REH cell (cell line): ENCODE measurements around a stretch of chr20.

DNA sequence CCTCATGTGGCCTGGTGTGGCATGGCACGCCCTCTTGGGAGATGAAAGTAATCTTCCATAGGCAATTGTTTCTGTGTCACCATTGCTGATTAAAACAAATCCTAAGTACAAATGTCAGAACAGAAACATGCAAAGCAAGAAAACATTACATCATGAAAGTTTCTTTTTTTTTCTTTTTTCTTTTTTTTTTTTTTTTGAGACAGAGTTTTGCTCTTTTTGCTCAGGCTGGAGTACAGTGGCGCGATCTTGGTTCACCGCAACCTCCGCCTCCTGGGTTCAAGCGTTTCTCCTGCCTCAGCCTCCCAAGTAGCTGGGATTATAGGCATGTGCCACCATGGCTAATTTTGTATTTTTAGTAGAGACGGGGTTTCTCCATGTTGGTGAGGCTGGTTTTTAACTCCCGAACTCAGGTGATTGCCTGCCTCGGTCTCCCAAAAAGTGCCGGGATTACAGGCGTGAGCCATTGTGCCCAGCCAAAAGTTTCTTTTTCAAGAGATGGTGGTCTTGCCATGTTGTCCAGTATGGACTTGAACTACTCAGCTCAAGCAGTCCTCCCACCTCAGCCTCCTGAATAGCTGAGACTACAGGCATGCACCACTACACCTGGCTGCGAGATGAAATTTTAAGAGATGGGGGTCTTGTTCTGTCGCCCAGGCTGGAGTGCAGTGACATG lies 8.8 kb upstream of the CRLS1 start:
- PRO-cap = no peak

- PRO-cap = no peak
Observed at GRCh38 chr20:6492436-6493048, 274.9 kb upstream of the BMP2 start.

- PRO-cap = no peak
Observed at GRCh38 chr20:6746934-6747459, 20.5 kb upstream of the BMP2 start.

- PRO-cap = no peak
Observed at GRCh38 chr20:6770901-6771500, 3.5 kb downstream of the BMP2 start.

DNA sequence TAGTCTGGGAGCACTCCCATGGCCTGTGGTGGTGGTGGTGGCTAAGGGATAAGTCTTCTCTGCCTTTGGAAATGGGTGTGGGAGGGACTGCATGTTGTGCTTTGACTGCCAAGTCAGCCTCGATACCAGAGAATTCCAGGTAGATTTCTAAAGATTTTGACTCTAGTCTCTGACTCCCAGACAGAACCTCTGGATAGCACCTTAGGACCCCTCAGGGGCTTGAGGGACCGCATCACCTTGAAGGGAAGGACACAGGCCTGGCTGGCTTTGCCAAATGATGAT lies 329.4 kb downstream of the BMP2 start:
- PRO-cap = no peak

DNA sequence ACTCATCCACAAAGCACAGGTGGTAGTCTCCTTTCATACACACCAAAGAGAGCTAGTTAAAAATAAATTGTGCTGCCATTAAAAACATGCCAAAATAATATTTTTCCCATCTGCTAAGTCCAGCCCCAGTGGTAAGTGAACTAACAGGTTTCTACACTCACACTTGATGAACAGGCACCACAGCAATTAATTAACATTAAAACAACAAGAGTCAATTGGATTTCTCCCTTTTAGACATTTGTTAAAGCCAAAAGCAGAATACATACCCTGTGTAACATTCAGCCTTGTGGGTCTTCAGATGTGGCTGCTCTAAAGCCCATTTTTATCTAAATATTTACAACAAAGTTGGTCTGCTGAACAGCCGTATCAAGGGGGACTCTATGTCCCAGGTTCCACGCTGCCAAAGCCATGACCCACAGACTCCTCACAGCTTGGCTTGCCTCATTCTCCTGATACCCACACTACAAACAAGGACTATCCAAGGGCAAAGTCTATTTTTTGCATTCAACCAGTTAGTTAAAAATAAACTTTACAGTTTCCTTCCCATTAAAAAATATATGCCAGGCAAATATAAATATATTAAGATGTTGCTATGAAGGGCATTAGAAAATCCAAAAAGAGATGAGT lies 490.5 kb downstream of the BMP2 start:
- PRO-cap = no peak

GRCh38 chr20:7938093-7938710 lies 2.1 kb downstream of the HAO1 start:
- PRO-cap = no peak

- PRO-cap = no peak
Observed at GRCh38 chr20:7967493-7967930, 27.3 kb upstream of the HAO1 start.

DNA sequence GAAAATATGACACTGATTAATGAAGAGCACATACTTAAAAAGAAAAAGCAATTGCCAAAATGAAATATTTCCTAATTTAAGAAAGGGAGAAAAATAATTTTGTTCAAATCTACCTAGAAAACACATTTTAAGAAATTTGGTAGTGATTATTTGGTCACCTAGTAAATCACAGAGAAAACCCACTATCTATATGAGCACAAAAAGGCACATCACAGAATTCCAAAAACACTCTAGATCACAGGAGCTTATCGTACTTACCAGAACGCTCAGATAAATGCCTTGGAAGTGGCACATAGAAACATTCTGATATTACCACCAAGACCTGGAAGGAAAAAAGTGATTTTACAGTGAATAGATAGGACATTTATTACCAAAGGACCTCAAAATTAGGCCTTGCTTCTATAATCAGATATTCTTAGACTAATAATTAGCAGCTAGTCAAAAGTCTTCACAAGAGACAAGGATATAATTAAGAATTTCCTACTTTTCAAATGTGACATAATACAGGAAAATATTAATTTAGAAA lies 36.0 kb downstream of the TMX4 start:
- PRO-cap = no peak

- PRO-cap = unidirectional peak, minus-strand start at chr20:8214133; unidirectional peak, minus-strand start at chr20:8214238; unidirectional peak, minus-strand start at chr20:8214345; unidirectional peak, minus-strand start at chr20:8214461
Observed at GRCh38 chr20:8214010-8214625, 82.1 kb downstream of the PLCB1 start.

DNA sequence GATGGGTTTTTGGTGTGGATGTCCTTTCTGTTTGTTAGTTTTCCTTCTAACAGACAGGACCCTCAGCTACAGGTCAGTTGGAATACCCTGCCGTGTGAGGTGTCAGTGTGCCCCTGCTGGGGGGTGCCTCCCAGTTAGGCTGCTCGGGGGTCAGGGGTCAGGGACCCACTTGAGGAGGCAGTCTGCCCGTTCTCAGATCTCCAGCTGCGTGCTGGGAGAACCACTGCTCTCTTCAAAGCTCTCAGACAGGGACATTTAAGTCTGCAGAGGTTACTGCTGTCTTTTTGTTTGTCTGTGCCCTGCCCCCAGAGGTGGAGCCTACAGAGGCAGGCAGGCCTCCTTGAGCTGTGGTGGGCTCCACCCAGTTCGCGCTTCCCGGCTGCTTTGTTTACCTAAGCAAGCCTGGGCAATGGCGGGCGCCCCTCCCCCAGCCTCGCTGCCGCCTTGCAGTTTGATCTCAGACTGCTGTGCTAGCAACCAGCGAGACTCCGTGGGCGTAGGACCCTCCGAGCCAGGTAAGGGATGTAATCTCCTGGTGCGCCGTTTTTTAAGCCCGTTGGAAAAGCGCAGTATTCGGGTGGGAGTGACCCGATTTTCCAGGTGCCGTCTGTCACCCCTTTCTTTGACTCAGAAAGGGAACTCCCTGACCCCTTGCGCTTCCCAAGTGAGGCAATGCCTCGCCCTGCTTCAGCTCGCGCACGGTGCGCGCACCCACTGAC lies 468.4 kb downstream of the PLCB1 start:
- PRO-cap = no peak

DNA sequence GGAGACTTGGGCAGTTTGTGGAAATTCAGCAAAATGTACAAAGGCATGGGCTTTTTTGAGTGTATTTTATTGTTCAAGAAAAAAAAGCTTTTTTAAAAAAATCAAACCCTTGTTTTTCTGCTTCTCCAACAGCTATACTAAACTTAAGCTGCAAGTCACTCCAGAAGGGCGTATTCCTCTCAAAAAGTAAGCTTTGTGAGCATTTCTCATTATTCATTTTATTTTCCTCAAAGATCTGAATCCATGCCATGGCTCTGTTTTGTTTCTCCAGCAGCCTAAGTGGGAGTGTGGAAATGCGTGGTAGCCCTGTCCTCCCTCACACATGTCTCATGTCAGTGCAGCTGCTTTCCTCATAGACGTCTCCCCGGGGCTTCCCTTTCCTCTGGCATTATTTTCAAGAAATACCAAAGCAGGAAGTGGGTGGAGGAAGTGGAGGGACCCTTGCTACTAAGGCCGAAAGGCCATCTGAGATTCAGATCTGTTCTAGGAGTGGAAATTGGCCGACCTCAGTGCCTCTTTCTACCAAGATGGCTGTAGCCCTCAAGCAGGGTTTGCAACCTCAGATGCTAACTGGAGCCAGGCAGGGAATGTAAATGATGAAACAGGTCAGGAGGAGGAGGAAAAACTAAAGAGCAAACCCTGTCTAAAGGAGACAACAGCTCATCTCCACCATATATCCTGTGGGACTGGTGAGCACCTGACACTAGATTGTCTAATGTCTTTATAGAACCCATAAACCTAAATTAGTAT lies 420.9 kb upstream of the PLCB4 start:
- PRO-cap = unidirectional peak, plus-strand start at position 447 of the sequence

DNA sequence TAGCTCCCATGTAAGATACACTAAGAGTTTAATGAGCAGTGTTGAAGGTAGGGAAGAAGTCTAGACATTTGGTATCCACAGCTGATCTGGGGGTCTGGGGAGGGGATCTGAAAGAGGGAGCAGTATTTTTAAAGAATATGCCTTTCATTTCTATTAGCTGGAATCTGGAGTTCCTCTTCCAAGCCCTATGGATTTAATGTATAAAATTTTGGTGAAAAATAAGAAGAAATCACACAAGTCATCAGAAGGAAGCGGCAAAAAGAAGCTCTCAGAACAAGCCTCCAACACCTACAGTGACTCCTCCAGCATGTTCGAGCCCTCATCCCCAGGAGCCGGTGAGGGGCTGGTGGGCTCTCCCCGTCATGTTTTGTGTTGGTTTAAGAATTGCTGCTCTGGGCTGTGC lies 351.4 kb upstream of the PLCB4 start:
- PRO-cap = no peak

- PRO-cap = no peak
Observed at GRCh38 chr20:8854556-8855033, 214.3 kb upstream of the PLCB4 start.

DNA sequence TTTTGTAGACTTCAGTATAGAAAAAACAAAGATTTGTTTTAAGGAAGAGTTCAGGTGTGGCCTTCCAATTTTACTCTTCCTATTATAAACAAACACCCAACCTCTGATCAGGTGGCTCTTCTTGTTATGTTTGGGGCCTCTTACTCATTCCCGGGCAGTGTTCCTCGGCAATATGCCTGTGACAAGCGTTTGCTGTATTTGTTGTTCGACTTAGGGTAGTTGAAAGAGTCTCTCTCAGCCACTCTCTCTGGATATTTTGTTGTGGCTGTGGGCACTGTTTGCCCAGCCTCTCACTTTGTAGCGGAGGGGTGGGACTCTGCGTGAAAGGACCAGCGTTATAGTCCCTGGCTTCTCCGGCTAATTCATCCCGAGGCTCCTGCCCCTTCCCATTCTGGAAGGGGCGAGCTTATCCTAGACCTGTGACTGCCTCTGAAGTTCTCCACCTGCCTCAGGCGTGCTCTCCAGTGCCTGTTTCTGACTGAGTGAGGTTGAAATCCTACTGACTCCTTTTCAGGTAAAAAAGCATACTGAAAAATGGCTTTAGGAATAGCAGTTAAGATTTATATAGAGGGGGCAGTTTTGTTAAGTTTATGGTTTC lies 97.4 kb downstream of the PLCB4 start:
- PRO-cap = no peak

- PRO-cap = no peak
Observed at GRCh38 chr20:9462450-9462894, 51.9 kb upstream of the LAMP5 start.

DNA sequence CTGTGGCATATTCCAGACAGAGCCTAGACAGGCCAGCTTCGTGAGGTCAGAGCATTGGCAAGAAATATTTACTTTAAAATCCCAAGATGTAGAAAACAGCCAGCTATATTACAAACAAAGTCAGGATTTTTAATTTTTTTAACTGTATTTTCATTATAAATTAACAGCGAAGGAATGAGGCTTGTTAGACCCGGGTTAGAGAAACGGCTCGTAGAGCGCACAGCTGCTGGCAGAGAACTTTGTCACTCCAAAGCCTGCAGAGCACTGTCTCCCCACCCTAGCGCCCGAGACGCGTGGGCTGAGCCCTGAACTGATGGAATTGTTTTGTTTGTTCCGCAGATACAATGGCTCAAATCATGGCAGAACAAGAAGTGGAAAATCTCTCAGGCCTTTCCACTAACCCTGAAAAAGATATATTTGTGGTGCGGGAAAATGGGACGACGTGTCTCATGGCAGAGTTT lies 754 bp downstream of the LAMP5 start:
- PRO-cap = no peak

GRCh38 chr20:10071742-10072135 lies 37.0 kb downstream of the ANKEF1 start:
- PRO-cap = no peak

DNA sequence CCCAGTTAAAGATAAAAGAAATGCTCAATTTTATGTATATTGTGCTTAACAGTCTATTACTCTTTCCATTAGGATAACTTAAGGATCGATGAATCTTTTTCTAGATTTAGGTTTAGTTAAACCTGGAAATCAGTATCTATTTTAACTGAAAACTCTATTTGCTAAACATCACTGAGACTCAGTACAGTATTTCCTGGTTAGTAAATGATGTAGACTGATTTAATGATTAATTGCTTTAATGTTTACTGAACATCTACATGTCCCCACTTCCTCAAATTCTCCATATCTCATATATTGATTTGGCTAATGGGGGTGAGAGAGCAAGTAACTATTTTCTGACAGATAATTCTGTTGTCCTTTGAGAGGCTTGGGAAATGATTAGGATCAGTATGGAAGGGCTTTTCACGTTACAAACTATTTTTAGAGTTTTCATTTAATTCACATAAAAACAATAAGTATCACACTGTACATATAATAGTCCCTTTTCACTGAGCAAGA lies 10.3 kb downstream of the MKKS start:
- PRO-cap = no peak

GRCh38 chr20:10465873-10466788 lies 31.0 kb downstream of the SLX4IP start:
- PRO-cap = no peak